ENCODE results near the genes ACYP1 and FOS.

- RRBS: no CpG with 5 or more reads among the region's 9 CpGs
These were observed 7.8 kb upstream of the LTBP2 start for GRCh38 chr14:74619706-74620419.

GRCh38 chr14:74835648-74836125 lies 40.3 kb downstream of the PROX2 start:
- RRBS: no CpG with 5 or more reads among the region's 6 CpGs

GRCh38 chr14:74932162-74933093 lies 9.4 kb upstream of the RPS6KL1 start:
- RRBS: no CpG with 5 or more reads among the region's 11 CpGs

- RRBS: under 1% methylated on average over 20 of the region's 43 CpGs
These were observed at the start of gene ACYP1 for GRCh38 chr14:75063172-75064409. ACYP1 (minus strand) TSS chr14:75064024.

GRCh38 chr14:75070165-75070817 lies 850 bp downstream of the ZC2HC1C start:
- RRBS: no CpG with 5 or more reads among the region's 14 CpGs

GRCh38 chr14:75165610-75166553 lies 10.5 kb downstream of the TMED10 start:
- RRBS: no CpG with 5 or more reads among the region's 8 CpGs

- RRBS: no CpG with 5 or more reads among the region's 6 CpGs
These were observed 24.8 kb upstream of the TMED10 start for GRCh38 chr14:75201134-75201661.

DNA sequence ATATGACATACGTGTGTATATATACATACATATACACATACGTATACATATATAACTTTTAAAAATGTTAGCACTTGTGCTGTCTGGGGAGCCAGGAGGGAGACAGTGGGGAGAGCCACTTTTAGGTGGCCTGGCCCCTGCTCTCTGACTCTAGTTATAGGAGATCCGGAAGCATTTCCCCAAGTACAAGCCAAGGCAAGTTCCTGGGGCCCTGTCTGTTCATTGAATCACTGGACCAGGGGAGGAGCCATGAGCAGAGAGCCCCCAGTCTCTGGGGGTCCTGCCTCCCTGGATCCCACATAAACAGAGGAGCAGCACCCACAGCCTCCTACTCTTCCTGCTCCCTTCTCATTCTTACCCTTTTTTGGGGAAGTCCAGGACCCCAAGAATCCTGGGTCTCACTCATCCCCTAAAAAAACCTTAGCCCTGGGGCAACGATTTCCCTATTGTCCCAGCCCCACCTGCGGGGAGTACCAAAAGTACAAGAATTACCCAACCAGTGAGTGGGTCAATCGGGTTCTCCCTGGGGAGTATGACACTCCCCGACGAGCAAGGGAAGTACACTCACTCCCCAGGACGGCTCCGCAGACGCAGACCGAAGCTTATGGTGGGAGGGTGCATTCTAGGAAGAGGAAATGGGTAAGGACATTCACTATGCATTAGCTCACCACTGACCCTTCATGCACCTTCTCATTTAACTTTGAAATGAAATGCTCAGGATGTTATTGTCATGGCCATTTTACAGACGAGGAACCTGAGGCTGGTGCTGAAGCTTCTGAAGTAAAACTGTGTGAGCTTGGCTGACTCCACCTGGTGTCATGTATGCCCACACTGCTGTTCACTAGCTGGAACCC lies 45.6 kb upstream of the TMED10 start:
- RRBS: no CpG with 5 or more reads among the region's 13 CpGs

DNA sequence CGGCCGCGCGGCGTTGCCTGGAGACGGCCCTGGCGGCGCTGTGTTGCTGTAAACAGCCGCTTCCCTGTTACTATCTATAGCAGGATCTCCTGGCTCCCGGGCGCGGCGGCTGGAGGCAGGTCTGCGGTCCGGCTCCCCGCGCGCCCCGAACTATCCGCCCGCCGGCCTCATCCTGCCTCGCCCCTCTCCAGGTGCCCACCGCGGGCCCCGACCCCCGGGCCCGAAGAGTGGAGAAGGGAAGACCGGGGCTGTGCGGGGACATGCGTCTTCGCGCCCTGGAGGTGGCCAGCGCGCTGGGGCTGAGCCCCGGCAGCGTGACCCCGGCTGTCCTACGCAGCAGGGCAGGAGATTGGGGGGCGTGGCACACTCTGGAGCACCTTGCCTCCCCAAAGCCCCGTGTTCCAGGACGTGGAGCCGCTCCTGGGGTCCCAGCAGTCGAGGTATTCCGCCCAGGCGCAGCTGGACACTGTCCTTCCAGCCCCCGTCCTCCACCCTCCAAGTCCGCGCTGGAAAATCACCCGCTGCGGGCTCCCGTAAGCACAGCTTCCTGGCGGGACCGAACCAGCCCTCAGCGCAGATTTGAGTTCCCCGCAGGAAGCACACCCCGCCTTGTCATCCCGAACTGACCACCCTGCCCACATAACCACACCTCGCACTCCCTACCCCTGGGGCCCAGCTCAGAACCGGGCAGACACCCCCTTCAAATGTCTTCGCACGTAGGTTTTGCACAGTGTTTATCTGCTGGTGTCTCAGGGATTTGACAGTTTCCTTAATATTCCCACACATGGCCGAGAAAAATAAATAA lies 1.2 kb upstream of the FOS start:
- RRBS: 2% methylated on average over 22 of the region's 63 CpGs

DNA sequence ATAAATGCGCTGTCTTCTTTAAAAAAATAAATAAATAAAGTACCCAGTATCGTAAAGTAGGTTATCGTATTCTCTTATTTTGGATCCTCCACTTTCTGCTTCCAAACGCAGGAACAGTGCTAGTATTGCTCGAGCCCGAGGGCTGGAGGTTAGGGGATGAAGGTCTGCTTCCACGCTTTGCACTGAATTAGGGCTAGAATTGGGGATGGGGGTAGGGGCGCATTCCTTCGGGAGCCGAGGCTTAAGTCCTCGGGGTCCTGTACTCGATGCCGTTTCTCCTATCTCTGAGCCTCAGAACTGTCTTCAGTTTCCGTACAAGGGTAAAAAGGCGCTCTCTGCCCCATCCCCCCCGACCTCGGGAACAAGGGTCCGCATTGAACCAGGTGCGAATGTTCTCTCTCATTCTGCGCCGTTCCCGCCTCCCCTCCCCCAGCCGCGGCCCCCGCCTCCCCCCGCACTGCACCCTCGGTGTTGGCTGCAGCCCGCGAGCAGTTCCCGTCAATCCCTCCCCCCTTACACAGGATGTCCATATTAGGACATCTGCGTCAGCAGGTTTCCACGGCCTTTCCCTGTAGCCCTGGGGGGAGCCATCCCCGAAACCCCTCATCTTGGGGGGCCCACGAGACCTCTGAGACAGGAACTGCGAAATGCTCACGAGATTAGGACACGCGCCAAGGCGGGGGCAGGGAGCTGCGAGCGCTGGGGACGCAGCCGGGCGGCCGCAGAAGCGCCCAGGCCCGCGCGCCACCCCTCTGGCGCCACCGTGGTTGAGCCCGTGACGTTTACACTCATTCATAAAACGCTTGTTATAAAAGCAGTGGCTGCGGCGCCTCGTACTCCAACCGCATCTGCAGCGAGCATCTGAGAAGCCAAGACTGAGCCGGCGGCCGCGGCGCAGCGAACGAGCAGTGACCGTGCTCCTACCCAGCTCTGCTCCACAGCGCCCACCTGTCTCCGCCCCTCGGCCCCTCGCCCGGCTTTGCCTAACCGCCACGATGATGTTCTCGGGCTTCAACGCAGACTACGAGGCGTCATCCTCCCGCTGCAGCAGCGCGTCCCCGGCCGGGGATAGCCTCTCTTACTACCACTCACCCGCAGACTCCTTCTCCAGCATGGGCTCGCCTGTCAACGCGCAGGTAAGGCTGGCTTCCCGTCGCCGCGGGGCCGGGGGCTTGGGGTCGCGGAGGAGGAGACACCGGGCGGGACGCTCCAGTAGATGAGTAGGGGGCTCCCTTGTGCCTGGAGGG lies at the start of gene FOS:
TSS of gene FOS (plus strand) at position 841 of the 1,247 bp plus-strand sequence.
- RRBS: under 1% methylated on average over 32 of the region's 97 CpGs

- RRBS: no CpG with 5 or more reads among the region's 5 CpGs
These were observed 13.7 kb downstream of the FOS start for GRCh38 chr14:75292350-75292687.

DNA sequence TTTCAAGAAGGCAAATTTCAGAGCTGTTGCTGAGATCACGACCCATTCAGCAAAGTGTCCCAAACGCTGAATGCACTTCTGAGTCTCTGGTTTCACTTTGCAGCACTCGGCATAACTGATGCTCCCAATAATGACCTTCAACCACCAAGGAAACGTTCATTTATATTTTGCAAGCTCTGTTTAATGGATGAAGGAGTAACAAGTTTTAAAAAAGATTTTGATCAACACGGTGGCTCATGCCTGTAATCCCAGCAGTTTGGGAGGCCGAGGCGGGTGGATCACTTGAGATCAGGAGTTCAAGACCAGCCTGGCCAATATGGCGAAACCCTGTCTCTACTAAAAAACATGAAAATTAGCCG lies 56.3 kb downstream of the FOS start:
- RRBS: no CpG with 5 or more reads among the region's 9 CpGs

DNA sequence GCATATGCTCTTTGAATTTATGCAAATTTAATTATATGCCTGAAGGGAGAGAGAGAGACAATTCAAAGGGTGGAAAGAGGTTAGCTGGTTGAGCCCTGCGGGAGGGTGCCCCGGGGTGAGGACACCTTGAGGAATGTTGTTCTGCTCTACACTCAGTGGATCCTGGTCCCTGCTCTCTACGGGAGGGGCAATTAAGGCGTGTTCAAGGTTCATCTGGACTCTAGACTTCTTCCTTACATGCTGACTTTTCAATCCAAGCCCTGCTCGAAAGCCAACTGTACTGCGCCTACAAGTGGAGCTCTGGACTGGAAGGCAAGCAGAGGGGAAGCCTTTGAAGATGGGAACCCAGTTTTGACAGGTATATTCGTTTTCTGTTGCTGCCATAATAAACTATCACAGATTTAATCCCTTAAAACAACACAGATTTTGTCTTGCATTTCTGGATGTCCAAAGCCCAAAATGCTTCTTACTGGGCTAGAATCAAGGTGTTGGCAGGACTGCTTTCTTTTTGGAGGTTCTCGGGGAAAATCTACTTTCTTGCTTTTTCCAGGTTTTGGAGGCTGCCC lies 46.4 kb downstream of the JDP2 start:
- RRBS: no CpG with 5 or more reads among the region's 8 CpGs

GRCh38 chr14:75479060-75479433 lies 43.2 kb upstream of the BATF start:
- RRBS: no CpG with 5 or more reads among the region's 7 CpGs

DNA sequence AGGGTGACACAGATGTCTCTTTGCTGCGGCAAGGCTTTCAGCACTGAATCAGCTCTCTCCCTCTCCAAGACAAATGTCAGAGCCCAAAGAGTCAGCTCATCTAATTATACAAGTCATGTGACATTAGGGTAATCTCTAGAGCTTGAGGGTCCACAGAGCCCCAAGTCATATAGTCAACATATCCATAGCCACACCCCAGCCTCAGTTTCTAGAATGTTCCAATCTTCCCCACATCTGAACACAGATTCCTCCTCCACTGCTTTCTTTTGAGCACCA lies 5.2 kb downstream of the BATF start:
- RRBS: no CpG with 5 or more reads among the region's 1 CpG

GRCh38 chr14:75542419-75543241 lies 20.4 kb downstream of the BATF start:
- RRBS: no CpG with 5 or more reads among the region's 16 CpGs

DNA sequence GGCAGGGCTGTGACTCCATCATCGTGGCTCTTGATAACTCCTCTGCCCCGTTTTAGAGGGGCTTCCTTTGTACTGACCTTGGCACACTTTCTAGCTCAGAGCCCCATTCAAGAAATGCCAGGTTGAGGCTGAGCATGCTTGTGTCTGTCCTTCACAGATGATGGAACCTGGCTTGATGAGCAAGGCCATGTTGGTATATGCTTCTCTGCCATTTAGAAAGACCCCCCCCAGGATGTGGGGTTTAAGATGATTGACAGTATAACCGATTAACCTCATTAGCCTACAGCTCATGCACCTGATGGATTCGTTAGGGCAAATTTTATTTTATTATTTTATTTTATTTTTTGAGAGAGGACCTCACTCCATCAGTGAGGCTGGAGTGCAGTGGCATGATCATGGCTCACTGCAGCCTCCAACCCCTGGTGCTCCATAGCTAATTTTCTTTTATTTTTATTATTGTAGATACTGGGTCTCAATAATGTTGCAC lies 21.0 kb downstream of the BATF start:
- RRBS: no CpG with 5 or more reads among the region's 4 CpGs

GRCh38 chr14:75609749-75610558 lies 31.5 kb downstream of the FLVCR2 start:
- RRBS: no CpG with 5 or more reads among the region's 9 CpGs

DNA sequence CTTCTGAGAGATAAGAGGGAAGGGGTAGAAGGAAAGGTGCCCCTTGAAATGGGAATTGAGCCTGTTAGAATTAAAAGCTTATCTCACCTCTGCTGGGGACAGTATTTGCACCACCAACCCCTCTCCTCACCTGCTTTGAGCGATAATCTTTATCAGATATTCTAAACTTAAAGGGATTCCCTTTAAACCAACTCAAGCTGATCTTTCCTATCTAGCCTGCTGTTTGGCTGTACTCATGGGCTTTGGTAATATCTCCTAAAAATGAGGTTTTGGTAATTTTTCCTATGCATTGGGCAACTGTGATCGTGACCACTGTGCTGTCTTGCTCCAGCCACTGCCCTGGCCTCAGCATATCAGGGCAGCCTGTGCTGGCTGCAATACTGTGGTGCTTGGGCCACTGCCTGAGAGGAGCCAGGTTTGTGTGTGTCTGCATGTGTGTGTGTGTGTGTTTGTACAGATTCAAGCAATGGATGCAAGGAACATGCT lies 13.2 kb downstream of the ERG28 start:
- RRBS: no CpG with 5 or more reads among the region's 2 CpGs